GM19239 (cell line): Measurements from ENCODE around the gene DOP1A.

GRCh38 chr6:80280486-80281435 lies 174.3 kb downstream of the BCKDHB start:
- RRBS: no CpG with 5 or more reads among the region's 3 CpGs

DNA sequence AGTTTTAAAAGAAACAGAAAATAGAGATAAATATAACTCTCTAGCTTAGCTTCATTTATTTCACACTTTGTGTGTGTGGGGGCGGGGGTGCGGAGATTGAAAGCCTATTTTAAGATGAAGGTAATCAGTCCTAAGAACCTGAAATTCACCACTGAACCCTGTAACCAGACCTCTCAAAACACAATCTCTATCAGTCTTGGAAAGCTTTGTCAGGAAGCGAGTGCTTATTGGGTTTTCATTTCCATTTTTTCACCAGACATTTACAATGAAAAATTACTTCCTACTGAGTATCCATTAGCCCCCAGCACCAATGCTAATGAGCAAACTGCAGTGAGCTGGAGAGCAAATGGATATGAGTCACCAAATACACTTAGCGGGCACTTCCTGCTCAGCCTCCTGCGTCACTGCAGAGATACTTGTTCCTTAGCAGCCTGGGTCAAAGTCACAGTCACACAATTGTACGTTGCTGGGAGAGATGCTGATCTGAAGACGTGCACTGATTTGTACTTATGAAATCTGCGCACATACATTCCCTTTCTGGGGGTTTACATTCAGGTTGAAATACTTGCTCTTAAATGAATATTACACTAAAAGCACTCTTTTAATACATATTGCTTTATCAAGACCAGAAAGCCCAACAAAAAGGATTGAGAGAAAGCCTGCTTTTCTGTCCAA lies 532.2 kb downstream of the BCKDHB start:
- RRBS: no CpG with 5 or more reads among the region's 8 CpGs

DNA sequence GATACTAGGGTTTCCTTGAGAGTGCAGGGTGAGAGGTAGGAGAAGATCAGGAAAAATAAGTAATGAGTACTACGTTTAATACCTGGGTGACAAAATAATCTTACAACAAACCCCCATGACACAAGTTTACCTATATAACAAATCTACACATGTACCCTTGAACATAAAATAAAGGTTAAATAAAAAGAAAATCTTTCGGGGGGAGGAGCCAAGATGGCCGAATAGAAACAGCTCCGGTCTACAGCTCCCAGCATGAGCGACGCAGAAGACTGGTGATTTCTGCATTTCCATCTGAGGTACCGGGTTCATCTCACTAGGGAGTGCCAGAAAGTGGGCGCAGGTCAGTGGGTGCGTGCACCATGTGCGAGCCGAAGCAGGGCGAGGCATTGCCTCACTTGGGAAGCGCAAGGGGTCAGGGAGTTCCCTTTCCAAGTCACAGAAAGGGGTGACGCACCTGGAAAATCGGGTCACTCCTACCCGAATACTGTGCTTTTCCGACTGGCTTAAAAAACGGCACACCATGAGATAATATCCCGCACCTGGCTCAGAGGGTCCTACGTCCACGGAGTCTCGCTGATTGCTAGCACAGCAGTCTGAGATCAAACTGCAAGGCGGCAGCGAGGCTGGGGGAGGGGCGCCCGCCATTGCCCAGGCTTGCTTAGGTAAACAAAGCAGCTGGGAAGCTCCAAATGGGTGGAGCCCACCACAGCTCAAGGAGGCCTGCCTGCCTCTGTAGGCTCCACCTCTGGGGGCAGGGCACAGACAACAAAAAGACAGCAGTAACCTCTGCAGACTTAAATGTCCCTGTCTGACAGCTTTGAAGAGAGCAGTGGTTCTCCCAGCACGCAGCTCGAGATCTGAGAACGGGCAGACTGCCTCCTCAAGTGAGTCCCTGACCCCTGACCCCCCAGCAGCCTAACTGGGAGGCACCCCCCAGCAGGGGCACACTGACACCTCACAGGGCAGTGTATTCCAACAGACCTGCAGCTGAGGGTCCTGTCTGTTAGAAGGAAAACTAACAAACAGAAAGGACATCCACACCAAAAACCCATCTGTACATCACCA lies 146.1 kb downstream of the IBTK start:
- RRBS: no CpG with 5 or more reads among the region's 29 CpGs

- RRBS: no CpG with 5 or more reads among the region's 1 CpG
Measured at GRCh38 chr6:82170913-82171696, 76.4 kb downstream of the IBTK start.

- RRBS: no CpG with 5 or more reads among the region's 3 CpGs
Measured at GRCh38 chr6:82223240-82223780, 24.2 kb downstream of the IBTK start.

DNA sequence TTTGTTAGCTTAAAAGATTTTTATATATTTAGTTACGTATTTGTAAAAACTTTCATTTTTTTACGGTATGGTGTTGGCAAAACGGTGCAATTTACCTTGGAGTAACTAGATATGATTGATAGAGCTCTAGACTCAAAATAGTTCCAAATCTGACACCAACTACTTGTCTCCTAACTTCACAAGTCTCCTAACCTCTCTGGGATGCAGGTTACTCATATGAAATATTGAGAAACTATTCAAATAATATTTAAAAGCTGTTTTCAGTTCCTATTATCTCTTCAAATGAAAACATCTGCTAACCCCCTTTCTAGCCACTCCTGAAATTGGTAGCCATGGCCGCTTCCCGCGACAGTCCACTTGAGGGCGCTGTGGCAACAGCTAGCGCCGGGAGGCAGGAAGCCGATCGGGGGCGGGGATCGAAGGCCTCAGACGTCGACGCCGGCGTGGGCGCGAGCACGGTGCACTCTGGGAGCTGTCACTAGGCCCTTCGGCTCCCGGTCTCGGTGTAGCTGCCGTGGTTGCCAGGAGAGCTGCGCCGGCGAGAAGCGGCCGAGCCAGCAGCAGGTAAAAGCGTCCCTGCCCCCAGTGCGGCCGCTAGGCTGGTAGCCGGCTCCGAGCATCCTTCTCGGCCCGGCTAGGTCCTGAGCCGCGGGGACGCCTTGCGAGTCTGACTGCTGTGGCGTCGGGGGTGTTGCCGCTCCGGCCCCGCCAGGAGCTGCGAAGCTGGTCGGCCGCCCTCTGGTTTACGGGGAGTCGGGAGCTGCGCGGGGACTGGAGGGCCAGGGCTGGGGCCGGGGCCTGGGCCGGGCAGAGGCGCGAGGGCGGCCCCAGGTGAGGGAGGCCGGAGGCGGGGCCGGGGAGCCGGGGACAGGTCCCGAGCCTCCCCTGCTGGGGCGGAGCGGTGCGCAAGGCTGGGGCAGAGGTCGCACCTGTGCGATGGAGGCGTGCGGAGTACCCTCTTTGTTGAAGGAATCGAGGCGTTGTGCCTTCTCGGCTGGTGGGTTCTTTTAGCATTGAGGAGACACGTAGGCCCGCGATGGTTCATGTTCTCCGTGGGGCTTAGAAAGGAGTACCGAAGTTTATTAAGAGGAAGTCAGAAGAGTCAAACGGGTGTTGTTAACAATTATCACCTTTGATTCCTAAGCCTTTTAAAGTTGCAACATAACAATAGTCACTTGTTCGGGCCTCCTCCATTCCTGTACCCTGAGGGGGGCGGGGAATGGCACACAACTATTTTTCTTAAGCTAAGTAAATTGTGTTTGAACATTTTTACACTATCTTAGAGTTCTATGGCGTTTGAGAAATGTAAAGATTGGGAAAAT lies at the start of gene DOP1A:
Gene DOP1A, plus strand, starts transcription at position 456 of the 1,322 bp plus-strand sequence.
- RRBS: 2% methylated on average over 40 of the region's 82 CpGs

DNA sequence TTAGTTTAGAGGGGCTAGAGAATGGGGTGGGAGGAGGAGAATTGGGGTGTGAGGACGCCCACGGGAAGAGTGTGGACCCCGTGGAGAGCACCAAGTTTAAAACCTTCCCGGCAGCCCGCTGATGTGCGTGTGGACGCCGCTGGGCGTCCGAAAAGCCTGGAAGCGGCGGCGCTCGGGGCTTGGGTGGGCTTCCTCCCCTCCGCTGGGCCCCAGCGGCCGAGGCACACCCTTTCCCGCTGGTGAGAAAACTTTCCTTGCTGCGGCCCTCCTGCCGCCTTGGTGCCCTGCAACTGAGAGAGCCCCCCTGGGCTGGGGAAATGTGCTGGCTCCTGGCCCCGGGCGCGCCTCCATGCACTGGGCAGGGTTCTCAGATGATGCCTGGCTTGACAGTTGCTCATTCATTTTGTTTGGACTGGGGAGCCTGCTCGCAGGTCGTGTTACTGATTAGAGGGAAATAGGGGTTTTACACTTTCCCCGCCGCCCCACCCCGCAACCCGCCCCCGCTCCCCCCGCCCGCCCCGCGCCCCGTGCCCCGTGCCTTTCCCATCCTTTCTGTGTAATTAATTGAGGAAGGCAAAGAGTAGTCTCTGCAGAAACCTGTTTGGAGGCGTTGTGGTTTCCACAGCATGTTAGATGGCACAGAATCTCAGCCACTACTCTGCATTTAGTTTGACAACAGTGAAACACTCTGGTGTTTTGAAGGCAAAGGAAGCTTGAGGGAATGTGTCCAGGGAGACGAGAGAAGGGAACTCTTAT lies 600 bp downstream of the MRAP2 start:
- RRBS: no CpG with 5 or more reads among the region's 38 CpGs

DNA sequence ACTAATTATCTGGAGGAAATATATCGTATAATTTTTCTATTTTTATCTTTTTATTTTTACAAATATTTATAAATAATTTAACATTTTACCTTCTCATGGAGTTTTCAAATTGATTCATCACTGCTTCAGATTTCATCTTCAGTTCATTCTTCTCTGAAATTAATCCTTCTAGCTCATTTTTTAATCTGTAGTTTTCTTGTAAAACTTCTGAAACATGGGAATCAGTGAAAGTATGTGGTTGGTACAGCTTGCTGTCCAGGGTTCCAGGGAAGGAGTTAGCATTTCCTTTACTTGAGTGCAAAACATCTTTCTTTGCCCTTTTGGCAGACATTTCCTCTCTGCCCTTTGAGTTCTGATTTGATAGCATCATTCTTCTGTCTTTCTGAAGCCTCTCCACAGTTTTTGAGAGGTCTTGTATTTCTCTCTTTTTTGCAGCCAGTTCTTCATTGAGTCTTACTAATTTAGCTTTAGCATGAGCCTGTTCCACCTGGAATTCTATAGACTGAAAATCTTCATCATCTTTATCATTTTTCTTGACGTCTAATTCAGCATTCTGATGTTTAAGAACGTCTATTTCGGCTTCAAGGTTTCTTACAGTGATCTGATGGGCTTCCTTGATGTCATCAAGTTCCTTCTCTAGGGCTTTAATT lies 74.9 kb downstream of the CEP162 start:
- RRBS: no CpG with 5 or more reads among the region's 4 CpGs

DNA sequence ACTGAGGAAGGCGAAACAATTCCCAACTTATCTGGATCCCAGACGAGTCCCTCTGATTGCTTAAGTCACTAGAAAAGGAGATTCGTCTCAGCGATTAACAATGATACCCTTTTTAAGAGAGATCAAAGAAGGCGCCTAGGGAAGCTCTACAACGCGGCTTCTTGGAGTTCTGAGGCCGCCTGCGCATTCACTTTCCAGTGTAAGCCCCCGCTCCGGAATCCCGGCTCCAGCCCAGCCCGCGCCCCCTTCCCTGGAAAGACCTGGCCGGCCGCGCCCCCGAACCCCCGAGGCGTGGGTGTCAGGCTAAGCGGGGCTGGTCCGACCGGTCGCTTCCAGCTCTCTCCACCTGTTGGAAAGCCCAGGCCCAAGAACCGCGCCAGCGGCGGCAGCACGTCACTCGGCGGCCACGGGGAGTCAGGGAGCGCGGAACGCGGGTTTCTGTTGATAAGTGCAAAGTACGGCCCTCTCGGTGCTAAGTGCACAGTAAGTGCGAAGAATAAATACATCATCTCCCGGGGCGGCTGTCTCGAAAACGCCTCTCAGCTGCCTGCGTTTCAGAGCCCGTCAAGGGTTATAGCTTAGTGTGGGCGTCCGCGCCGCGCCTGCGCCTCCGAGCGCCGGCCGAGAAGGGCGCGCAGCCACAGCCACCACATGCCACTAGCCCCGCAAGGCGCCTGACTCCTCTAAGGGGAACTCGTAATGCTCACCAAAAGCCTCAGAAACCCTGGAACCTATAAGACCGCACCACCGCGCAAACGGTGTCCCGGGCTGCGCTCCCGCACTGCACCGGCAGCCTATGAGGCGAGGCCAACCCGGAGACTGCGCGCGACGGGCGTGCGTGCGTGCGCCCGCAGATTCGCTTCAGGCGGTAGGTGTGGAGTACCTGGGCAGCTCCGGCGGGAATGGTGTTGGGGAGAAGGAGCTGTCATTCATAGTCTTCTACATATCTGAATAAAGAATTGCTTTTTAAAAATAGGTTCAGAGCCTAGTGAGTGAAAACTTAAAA lies 9.1 kb upstream of the TBX18 start:
- RRBS: 17% methylated on average over 36 of the region's 83 CpGs

- RRBS: no CpG with 5 or more reads among the region's 4 CpGs
Measured at GRCh38 chr6:85389913-85390642, 59.8 kb upstream of the NT5E start.

GRCh38 chr6:85404690-85405149 lies 45.2 kb upstream of the NT5E start:
- RRBS: no CpG with 5 or more reads among the region's 9 CpGs

GRCh38 chr6:85631475-85632283 lies 11.0 kb downstream of the SYNCRIP start:
- RRBS: no CpG with 5 or more reads among the region's 3 CpGs

DNA sequence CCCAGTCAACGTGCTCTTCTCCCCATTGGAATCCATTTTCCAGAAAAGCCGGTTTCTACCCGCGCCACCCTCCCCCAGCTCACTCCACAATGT lies 178 bp downstream of the SYNCRIP start:
- RRBS: no CpG with 5 or more reads among the region's 4 CpGs

DNA sequence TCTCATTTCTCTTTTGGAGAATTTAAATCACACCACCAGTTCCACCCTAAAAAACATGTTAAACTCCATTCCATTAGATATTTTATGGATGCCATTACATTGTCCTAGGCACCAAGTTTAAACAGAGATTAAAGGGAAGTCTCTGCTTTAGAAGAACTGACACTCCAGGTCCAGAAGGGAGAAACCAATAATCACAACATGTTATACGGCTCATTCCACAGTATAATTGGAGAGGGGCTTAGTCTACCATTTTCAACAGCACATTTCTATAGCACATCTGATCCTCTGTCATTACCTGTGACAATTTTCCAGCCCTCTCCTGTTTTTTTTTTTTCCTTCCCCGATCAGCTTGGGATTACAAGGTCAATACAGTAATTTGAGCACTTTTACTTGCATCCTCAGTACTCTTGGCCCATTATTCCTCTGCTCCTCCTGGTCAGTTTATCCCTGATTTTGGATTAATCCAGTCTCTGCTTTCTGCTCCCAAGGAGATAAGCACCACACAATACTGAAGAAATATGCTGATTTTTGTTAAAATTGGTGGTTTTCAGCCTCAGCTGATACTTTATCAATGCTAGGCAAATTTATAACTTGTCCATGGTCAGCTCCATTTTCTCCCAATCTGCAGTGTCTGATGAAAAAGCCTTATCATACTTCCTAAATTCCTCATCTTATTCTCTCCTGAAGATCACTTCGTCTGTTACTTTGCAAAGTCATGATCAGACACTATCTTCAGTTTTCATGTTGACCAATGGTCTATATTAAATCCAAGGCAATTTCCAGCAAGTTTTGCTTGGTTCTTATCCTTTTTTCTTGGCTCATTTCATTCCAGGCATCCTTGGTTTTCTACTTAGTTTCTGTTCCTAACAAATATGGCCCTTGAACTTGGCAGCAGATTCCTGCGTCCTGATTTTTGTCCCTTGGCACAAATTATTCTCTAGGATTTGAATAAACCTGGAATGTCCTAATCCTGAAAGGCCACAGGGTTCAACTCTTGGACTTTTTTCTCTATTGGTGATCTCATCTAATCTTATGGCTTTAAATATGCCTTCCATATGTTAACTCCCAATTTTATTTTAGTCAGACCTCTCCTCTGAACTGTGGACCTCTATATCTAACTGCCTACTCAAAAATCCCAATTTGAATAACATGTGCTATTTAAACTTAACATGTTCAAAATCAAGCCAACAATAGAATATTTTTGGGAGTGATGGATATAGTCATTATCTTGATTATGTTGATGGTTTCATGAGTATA lies 30.9 kb upstream of the SYNCRIP start:
- RRBS: no CpG with 5 or more reads among the region's 4 CpGs

DNA sequence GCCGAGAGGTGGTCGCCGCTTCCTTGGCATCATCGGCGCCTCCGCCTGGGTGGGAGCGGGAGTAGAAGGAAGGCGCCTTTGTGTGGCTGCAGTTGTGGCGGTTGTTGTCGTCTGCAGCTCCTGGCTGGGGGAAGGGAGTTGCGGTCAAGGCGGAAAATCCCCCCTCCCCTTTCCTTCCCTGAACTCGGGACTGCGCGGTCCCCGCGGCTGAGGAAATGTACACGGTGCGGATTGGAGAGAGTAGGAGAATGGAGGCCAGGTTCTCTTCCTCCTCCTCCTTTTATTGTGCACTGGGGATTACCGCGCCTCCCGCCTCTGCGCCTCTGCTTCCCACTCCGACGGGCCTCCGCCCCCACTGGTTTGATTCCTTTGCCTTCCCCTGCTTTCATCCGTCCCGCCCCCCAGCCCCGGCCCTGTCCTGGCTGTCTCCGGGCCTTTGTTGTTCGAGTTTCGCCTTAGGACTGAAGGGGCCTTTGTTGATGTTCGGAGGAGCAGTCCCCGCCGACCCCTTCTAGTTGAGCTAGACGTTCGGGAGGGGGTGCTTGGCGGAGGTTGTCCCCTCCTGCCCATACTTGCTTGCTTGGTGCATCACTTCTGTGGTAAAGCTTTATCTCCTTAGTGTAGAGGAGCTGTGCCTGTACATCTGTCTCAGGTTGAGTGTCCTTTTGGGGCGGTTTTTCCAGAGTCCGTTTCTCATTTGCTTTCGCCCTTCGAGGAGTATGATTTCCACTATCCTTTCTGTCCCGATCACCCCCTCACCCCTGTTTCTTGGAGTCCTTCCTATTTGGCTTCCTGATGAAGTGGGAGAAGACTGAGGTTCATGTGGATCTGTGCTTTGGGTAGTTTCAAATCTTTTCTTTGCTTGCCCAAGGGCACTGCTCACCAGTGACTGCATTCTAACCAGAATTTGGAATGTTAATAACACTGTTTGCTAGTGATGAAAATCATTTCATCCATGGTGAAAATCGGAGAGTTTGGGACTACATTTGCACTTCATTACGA lies 767 bp downstream of the ZNF292 start:
- RRBS: no CpG with 5 or more reads among the region's 45 CpGs

GRCh38 chr6:87473294-87473965 lies 656 bp downstream of the SLC35A1 start:
- RRBS: 3% methylated on average over 8 of the region's 28 CpGs

- RRBS: no CpG with 5 or more reads among the region's 4 CpGs
Measured at GRCh38 chr6:87697279-87698037, 4.6 kb downstream of the AKIRIN2 start.

GRCh38 chr6:87725370-87725888 lies 23.4 kb upstream of the AKIRIN2 start:
- RRBS: no CpG with 5 or more reads among the region's 4 CpGs

DNA sequence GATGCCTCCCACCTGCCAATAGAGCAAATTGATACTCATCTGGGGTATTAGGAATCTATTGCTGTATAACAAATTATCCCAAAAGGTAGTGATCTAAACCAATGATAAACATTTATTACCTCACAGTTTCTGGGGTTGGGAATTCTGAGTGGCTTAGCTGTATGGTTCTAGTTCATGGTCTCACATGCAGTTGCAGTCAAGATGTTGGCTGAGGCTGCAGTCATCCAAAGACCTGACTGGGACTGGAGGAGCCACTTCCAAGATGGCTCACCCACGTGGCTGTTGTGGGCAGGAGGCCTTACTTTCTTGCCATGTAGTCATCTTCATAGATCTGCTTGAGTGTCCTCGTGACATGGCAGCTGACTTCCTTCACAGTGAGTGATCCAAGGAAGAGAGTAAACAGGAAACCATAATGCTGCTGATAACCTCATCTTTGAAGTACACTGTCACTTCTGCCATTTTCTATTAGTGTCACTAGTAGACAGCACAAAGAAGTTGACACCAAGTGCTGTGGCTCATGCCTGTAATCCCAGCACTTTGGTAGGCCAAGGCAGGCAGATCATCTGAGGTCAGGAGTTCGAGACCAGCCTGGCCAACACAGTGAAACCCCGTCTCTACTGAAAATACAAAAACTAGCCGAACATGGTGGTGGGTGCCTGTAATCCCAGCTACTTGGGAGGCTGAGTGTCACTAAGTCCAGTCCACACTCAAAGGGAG lies 40.1 kb upstream of the AKIRIN2 start:
- RRBS: no CpG with 5 or more reads among the region's 5 CpGs